ENCODE measurements around a stretch of chr20.

- PRO-cap, 2 experiments: no peak in any of the 2 experiments
Measured at GRCh38 chr20:48635019-48635782, 192.6 kb downstream of the PREX1 start.

GRCh38 chr20:48635783-48636014, 192.1 kb downstream of the PREX1 start:
- PRO-cap, 2 experiments: no peak in any of the 2 experiments

DNA sequence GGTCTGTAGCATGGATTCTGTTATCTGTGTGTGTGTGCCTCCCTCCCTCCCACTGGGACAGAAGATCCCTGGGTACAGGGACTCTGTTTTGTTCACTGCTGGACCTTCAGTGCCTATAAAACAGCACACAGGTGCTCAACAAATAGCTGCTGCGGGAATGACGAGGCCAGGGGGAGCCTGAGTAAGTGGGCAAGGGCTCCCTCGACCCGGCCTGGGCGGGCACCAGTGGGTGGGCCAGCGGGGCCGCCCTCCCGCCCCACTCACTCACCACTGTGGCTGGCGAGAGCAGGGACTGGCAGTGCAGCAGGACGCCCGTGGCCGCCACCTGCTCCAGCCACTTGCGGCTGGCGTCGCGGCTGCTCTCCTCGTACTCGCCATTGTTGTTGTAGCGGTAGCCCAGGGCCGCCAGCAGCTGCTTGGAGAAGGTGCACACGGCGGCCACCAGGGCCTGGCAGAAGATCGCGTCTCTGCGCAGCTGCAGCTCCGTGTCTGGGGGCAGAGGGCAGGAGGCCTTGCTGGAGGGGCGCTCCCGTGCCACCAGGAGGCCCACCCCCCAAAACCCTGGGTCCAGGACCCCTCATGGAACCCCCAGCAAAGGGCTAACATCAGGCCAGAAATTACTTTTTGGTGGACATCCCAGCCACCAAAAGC, 191.5 kb downstream of the PREX1 start:
- PRO-cap, 2 experiments: no peak in any of the 2 experiments

- PRO-cap, 2 experiments: peak in 2 of 2 experiments; most common plus-strand start chr20:48682994 (in 2); most common minus-strand start chr20:48682826 (in 2)
Measured at GRCh38 chr20:48682355-48683180, 145.2 kb downstream of the PREX1 start.

GRCh38 chr20:48706813-48707479, 120.9 kb downstream of the PREX1 start:
- PRO-cap, 2 experiments: no peak in any of the 2 experiments

GRCh38 chr20:48750463-48750877, 77.3 kb downstream of the PREX1 start:
- PRO-cap, 2 experiments: no peak in any of the 2 experiments

DNA sequence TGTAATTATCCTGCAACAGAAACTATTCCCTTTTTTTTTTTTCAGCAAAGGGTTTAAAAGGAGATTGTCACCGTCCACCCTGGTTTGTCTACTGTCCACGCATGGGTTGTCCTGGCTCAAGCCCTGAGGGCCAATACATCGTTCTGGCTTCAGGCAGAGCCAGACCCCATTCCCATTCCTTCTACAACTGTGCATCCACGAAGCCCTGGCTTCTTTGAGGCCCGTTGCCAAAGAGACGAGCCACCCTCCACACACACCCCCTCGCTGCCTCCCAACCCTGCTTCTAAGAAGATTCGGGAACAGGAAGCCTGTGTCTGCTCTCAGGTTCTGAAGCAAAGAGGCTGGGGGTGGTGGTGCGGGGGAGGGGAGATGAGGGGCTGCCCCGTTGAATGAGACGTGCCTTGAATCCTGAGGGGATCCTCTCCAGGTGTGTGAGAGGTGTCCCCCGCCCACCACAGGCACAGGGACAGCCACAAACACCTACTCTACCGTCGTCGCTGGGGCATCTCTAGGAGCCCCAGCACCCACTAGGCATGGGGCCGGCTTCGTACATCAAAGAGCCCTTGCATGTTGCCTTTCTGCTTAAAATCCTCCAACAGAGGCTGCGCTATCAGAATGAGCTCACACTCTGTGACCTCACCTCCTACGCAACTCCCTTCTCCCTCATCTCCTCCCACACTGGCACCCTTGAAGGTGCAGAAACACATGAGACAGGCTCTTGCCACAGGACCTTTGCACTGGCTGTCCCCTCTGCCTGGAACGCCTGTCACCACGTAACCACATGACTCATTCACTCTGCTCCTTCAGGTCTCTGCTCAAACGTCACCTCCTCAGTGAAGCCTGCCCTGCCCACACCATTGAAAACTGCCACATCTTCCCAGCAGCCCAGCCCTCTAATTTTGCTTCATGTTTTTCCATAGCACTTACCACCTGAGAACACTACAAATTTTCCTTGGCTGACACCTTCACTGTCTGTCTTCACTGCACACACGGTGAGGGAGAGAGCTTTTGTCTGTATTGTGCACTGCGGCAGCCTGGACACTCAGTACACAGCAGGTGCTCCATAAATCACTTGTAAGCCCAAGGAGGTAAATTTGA, 58.5 kb downstream of the PREX1 start:
- PRO-cap, 2 experiments: no peak in any of the 2 experiments

DNA sequence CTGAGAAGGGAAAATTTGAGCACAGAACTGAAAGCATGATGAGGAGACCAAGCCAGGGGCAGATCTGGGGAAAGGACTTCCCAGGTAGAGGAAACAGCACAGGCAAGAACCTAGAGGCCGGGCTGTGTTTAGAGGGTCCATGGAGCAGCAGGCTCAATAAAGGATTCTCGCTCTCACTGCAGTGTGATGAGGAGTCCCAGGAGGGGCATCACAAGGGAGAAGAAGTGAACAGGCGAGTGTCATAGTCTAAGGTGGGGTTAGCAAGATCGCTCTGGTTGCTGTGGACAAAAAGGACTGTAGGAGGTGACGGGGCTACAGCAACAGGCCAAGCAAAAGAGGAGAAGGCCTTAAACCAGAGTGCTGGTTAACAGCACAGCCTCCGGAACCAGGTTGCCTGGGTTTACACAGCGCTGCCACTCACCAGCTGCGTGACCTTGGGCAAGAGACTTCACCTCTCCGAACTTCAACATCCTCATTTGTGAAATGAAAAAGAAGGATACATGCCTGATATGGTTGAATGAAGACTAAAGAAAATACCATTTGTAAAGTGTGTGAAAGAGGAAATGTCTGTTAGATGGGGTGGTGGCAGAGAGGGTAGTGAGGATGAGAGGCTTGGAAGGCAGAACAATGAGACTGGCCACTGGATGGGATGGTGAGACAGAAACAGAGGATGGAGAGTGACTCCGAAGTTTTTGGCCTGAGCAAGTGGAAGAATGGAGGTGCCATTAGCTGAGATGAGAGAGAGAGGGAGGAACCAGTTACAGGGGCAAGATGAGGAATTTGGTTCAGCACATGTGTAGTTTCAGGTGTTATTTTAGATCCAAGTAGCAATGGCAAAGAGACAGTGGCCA, 44.9 kb downstream of the PREX1 start:
- PRO-cap, 2 experiments: no peak in any of the 2 experiments

DNA sequence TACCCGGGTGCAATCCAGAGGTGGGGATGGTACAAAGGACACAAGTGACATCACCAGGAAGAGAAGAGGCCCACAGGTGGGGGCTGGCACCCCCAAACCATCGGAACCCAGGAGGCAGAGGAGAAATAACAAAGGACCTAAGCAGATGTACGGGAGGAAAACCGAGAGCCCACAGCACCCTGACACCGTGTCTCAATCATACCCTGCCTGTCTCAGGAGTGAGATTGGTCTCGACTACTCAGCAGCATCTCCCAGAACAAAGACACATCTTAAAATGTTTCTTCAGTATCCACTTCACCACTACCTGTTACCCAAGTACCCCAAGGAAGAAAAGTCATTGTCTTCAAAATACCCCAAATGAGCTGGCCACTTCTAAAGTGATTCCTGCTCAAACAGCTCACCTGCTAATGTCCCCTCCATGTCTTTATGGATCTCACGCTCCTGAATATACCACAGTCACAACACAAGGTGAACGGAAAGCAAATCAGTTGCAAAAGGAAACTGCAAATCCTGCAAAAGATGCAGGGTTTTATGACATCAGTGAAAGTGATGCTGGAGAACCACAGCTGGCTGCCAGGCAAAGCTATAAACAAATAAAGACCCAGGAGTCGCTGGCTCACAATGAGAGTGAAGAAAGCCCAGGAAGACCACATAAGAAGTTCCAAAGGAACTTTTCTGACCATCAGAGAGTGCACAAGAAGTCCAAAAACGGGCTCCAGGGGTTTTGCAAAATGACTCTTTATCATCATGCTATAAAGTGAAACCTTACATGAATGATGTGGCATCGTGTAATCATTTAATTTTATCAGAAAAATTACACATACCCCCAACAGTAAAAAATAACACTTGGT, 44.1 kb downstream of the PREX1 start:
- PRO-cap, 2 experiments: no peak in any of the 2 experiments

GRCh38 chr20:49279415-49279940, 1.6 kb upstream of the ZNFX1 start:
- PRO-cap, 2 experiments: no peak in any of the 2 experiments

DNA sequence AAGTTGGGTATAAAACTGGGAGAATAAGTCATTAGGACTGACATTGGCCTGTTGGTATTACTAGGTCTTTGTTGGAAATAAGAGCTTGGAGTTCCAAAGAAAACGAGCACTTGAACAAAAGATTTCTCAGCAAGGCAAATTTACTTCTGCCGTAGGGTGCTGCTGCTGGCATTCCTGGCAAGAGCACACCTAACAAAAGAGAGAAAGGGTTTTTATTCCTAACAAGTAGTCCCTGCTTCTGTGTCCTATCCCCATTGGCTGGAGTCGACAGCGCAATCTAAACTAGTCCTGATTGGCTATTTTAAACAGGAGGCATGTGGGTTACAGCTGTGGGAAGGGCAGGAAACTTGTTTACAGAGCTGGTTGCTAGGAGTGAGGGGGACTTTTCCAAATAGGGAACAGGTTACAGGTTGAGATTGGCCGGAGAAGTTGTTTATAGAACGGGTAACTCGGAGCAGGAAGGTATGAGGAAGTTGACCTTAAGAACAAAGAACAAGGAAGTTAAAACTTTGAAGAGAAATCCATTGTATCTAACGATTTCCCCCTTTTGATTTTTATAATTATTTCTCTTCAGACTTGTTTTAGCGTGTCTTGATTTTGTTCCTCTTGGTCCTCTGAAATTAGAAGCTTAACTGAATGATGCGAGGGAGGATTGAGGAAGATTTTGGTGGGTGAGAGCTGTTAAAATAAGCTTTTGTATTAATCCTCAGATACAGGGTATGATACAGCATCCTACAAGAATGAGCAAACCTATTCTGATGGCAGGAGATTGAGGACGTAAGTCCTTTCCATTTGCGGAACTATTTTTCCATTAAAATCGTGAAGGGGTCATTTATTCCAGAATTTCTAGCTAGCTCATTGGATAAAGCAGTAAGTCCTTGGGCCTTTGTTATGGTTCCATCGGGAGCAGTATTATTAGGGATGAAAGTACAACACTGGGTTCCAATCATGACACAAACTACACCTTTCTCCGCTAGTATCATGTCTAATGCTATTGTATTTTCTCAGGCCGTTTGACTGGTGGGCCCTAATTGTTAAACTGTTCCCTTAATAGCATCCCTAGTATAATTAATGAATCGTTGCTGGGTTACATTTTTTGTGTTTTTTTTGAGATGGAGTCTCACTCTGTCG, 3.5 kb upstream of the ZNFX1 start:
- PRO-cap, 2 experiments: no peak in any of the 2 experiments

- PRO-cap, 2 experiments: peak in 1 of 2 experiments; most common plus-strand start chr20:49400668 (in 1); most common minus-strand start chr20:49400570 (in 1)
Measured at GRCh38 chr20:49400262-49400891, 82.1 kb downstream of the KCNB1 start.

DNA sequence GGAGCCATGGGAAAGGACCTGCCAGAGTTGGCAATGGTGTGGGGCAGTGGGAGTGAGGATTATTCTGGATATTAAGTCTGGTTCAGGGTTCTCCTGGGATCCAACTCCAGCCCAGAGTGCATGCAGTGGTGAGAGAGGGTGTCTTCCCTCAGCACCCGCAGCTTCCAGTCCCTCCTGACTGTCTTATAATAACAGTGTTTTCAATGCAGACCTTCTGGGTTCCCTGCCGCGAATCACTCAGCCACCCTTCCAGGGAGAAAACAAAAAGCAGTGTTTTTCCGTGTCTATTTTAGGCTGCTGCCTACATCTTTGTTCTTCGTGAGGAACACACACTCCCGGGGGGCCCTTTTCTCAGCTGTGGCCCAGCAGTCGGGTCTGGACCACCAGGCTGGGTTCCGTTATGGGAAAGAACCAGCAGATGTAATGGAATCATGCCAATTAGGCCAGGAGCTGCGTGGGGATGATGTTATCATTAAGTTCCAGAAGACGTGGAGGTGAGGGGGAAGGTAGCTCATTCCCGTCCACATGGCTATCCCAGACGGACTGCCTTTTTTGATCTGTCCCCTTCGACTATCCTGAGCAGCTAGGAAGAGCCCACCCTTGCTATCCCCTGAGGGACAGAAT, 54.8 kb downstream of the KCNB1 start:
- PRO-cap, 2 experiments: peak in 2 of 2 experiments; most common plus-strand start position 514 of the sequence (in 1); most common minus-strand start position 239 of the sequence (in 2)

DNA sequence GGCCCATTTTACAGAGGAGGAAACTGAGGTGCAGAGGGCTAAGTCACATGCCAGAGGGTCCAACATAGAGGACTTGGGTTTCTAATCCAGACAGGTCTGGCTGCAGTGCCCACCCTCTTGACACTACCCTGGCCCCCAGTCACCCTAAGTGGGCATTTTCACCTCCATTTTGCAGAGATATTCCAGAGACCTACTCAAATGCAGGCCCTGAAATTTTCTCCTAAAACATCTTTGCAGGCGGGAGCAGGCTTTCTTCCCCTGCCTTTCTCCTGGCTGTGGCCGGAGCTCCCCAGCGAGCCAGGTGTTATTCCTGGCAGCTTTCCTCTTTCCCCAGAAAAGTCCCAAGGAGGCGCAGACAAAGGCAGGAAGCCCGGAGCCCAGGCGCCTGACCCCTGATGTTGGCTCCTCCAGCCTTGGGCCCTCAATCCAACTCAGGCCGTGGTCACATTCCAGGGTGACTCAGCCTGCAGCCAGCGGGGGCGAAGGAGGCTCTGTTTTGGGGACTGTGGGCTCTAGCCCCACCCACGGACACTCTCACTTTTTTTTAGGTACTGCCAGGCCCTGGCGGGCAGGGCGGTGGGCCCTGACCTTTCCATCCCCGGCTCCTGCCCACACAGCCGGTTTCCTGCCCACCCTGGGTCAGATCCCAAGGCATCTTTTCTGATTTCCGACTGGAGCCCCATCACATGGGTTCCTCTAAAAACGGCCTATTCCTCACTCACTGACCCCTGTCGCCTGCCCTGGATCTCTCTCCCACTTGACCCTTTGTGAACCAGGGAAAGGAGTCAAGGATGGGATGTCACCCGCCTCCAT, 5.7 kb downstream of the PTGIS start:
- PRO-cap, 2 experiments: no peak in any of the 2 experiments

DNA sequence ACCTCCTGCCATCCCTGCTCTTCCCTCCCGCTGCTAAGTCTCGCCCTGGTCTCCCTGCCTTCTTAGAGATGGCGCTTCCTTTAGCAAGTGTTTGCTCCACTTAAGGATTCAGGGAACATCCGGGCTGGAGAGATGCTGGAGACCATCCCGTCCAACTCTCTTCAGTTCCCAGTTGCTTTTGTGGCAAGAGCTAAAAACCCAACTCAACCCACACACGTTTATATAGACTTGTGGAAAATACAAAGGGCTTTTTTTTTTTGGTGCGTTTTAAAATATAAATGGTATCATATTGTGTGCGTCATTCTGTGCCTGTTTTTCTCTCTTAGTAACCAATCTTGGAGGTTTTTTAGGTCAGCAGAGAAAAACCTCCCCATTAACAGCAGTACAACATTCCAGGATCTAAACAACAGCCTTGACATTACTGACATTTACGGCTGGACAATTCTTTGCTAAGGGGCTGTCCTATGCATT, 20.3 kb upstream of the PTGIS start:
- PRO-cap, 2 experiments: no peak in any of the 2 experiments

DNA sequence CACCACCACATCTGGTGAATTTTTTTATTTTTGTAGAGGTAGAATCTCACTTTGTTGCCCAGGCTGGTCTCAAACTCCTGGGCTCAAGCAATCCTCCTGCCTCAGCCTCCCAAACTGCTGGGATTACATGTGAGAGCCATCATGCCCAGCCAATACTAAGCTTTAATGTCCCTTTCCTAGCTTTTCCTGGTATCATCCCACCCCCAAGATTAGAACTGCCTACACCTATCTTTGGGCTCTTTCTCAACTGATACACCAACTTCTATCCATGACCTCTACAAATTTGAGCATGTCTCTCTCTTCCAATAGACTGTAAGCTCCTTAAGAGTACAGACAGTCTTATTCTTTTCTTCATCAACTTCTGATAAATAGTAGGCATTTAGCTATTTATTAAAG, 44.7 kb downstream of the B4GALT5 start:
- PRO-cap, 2 experiments: no peak in any of the 2 experiments

DNA sequence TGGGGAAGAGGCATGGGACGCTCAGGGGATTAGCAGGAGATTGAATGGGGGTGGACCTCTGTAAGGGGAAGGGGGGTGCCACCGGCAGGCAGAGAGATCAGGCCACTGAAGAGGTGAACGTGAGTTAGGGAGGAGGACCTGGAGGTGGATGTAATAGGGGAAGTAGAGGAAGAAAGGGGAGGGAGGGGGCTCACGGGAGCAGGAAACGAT, 921 bp downstream of the B4GALT5 start:
- PRO-cap, 2 experiments: no peak in any of the 2 experiments

DNA sequence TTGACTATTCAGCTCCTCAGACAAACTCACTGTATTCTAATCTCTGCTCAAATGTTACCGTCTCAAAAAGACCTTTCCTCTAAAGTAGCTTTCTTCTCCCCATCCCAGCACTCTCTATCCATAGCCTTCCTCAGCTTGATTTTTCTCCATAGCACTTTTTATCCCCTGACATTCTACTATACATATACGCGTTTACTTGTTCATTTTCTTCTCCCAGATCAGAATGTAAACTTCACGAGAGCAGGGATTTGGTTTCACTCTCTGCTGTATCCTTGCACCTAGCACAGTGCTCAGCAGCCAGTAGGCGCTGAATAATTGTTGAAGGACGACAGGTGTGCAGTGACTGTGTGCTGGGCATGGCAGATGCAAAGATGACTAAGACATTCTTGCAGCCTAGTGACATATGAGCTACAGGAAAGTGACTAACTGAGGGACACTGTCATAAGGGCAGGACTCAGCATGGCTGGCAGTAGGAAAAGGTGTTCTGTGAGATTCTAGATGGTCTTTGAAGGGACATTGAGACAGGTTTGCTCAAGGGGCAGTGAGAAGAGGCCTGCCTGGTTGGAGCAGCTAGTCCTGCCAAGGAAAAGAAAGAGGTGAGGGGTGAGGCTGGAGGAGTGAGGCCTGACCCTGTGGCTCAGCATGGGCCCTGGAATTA, 4.0 kb upstream of the B4GALT5 start:
- PRO-cap, 2 experiments: no peak in any of the 2 experiments

DNA sequence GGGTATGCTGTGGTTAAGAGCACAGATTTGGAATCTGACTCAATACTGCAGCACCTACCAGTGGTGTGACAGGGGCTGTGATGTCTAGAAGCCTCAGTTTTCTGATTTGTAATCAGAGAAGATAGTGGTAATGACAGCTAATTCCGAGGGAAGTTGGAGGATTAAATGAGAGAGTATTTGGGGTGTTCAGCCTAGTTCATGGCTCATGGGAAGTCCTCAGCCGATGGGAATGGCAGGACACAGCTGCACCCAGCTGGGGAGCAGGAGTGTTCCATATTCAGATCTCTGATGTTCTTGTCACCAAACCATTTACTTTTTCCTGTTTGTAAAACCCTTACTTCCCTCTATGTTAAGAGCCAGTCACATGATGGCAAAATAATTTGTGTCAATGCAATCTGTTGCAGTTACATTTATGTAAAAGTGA, 9.3 kb downstream of the SLC9A8 start:
- PRO-cap, 2 experiments: no peak in any of the 2 experiments

GRCh38 chr20:49893599-49894104, 21.7 kb downstream of the SPATA2 start:
- PRO-cap, 2 experiments: no peak in any of the 2 experiments